AG10803 (cell line): ENCODE measurements around a stretch of chr6.

- RRBS = no CpG with 5 or more reads among the region's 10 CpGs
Measured at GRCh38 chr6:154592253-154592947, 81.9 kb upstream of the CNKSR3 start.

- RRBS = no CpG with 5 or more reads among the region's 5 CpGs
Measured at GRCh38 chr6:154653734-154654233, 79.4 kb upstream of the SCAF8 start.

DNA sequence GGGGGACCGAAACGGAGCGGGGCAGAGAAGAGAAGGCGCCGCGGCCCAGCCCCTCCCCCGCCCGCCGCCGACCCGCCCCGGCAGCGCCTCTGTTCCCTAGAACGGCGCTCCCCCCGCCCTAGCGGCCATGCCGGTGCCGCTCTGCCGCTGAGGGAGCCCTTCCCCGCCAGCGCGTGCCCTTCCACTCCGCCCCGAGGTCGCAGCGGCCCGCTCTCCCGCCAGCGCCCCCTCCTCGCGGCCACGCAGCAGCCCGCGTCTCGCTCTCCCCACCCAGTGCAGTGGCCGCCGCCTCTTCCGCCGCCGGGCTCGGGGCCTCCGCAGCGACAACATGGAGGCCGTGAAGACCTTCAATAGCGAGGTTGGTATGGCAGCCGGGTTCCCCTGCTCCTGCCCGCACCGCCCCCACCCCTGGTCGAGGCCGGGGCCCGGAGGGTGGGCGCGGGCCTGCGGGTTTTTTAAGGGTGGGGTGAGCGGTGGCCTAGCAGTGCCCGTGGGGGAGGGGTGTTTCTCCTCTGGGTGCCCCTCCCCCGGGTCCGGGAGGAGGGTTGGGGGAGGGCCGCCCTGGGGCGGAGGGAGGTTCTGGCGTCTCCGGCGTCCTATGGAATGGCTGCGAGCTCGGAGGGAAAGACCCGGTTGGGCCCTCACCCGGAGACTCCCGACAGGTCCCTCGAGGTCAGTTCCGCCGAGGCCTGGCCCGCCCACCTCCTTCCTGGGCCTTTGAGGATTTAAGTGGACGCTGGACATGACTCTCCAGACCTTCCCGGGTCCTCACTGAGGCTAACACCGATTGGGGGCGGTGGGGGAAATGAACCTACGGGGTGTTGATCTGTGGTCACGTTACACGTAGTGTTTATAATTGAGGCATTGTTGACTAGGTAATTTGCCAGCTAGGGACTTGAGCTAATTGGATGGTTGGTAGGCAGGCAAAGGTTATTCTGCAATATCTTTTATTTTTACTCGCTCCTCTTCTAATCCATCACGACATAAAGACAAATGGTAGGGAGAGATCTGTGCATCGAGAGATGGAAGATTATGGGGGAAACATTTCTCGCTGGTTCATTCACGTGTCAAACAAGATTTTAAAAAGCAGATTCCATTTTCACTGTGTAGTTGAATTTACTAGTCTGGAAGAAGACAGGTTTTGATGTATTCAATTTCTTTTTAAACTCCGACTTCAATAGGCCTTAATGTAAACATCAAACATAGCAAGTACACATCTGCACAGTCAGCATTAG, 774 bp downstream of the SCAF8 start:
- RRBS = 2% methylated on average over 33 of the region's 86 CpGs

GRCh38 chr6:154771615-154772099, 38.4 kb downstream of the SCAF8 start:
- RRBS = no CpG with 5 or more reads among the region's 6 CpGs

GRCh38 chr6:154807666-154809069, 75.0 kb downstream of the SCAF8 start:
- RRBS = no CpG with 5 or more reads among the region's 10 CpGs

- RRBS = no CpG with 5 or more reads among the region's 2 CpGs
Measured at GRCh38 chr6:154820087-154820435, 86.8 kb downstream of the SCAF8 start.

- RRBS = no CpG with 5 or more reads among the region's 8 CpGs
Measured at GRCh38 chr6:154872283-154872785, 122.8 kb upstream of the TIAM2 start.

DNA sequence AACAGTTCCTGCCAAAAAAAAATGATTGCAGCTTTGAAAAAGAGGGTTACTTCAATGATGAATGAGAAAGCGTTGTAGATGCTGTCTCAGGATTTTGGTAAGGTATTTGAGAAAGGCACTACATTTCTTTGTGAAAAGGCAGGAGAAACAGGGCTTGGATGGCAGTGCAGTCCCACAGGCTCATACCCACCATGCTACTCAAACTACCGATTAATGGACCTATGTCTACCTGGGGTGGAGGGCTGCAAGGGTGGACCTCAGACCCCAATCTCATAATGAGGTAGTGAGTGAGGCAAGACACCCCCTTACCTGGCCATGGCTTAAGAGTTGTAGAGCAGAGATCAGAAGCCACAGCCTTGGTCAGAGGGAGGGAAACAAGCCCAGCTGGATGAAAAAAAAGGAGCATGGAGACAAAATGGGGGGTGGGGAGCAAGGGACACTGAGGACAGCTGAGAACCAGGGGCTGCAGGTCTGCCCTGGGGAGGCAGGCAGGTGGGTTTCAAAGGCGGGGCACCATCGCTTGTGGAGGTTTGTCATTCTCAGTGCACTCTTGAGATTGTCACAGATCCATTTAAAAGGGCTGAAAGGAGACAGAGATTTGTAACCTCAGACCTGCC, 105.7 kb upstream of the TIAM2 start:
- RRBS = no CpG with 5 or more reads among the region's 4 CpGs

DNA sequence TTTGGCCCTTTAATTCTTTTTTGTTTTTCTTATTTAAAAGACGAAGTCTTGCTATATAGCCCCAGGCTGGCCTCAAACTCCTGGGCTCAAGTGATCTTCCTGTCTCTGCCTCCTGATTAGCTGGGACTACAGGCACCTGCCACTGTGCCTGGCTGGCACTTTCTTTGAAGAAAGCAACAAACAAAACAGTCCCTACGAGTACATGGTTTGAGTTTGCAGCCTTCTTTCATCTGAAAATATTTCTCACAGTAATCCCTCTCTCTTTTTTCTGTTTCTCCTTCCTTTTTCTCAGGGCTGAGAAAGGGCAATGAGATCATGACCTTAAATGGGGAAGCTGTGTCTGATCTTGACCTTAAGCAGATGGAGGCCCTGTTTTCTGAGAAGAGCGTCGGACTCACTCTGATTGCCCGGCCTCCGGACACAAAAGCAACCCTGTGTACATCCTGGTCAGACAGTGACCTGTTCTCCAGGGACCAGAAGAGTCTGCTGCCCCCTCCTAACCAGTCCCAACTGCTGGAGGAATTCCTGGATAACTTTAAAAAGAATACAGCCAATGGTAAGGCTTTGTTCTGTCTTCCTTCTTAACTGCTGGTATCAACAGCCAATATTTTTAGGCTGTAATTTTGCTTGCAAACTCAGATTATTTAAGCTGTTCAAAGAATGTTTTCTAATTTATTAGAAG, 80.7 kb upstream of the CLDN20 start:
- RRBS = no CpG with 5 or more reads among the region's 6 CpGs

- RRBS = no CpG with 5 or more reads among the region's 8 CpGs
Measured at GRCh38 chr6:155185576-155186029, 78.2 kb upstream of the CLDN20 start.

- RRBS = no CpG with 5 or more reads among the region's 8 CpGs
Measured at GRCh38 chr6:156698058-156698813, 78.9 kb upstream of the ARID1B start.

DNA sequence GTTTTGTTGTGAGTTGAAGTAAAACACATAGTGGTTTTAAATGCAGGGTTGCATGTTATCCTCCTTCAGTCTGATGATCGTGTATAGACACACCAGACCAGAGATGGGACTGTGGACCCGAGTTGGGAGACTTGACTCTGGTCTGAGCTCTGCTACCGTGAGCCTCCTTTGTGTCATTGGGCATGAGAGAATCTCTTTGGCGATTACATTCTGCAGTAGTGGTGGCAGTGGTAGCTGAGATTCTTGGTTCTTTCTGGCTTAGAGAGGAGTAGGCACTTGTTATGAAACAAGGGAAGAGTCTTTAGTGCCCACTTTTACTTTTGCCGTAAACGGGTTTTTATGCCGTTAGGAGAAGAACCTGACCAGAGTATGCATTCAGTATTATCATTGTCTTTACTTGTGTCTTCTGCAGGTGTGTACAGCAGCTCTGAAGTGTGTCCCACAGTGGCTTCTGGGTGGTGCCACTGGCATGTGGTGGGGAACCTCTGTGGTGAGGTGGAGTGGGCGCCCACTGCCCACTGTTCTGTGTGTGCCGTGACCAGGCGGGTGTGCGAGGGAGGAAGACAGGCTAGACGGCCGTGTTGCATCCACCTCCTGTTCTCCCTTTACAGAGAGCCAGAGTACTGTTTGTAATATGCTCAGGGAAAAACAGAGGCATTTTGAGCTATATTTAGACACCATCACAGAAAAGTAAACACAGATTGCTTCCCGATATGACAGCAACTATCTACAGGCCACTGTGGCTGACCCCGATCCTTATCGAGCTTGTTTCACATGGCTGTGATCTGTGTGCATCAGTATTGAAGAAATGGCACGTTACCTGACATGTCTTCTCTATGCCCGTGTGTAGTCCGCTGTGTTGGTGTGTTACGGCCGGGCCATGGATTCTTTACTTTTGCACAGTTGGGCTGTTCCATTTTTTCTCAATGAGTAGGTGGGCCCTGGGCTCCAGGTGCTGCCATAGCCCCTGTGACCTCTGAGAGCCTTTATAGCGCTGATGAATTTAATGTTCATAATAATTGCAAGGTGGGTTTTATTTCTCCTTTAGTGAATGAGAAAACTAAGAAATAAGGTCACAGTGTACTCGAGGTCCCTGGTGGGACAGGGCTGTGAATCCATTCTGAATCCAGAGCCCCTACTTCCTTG, 45.5 kb downstream of the ARID1B start:
- RRBS = no CpG with 5 or more reads among the region's 23 CpGs

DNA sequence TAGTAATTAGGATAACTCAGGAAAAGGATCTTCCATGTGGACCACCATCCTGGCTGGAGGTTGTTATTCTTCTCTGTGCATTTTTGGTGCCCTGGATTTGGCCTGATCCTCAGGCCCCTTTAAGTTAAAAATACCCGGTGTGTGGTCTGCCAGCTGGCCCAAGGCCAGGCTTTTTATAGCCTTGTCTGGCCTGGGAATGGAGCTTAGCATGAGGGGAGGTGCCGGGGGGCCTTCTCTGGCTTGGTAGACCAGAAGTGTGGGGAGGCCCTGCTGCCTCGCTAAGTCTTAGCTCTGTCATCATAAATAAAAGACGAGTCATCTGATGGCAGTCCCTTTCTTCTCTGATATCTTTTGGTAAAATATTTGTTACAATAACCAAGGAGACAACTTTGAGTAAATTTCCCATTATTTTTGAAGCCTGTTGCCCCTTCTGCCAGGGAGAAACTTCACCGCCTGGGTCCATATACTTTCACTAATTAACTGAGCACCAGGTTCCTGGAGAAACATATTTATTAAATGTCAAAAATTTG, 71.4 kb downstream of the ARID1B start:
- RRBS = 50% methylated on average over 2 of the region's 5 CpGs

DNA sequence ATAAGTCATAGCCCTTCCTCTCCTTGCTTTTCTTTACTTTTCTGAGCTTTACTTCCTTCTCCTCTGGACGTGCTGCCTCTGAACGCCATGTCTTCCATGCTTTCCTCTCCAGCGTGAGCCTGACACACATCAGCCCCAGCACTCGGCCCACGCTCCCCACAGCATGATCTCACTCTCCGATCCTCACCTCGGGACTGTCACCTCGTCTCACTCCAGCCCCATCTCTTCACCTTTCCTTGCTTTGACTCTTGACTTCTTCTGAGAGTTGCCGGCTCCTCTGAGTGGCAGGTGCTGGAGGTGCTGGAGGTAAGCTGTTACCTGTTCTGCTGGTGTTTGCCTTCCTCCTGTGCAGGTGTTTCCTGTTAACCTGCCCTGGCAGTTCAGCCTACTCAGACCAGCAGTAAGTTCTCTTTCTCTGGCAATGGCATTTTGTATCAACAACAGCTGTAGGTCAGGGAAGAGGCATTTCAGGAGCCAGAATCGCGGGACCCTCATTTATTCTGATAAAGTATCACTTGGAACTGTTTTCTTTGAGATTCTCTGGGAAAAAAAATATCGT, 106.4 kb downstream of the ARID1B start:
- RRBS = no CpG with 5 or more reads among the region's 12 CpGs

GRCh38 chr6:157022169-157022467, 244.9 kb downstream of the ARID1B start:
- RRBS = no CpG with 5 or more reads among the region's 14 CpGs

DNA sequence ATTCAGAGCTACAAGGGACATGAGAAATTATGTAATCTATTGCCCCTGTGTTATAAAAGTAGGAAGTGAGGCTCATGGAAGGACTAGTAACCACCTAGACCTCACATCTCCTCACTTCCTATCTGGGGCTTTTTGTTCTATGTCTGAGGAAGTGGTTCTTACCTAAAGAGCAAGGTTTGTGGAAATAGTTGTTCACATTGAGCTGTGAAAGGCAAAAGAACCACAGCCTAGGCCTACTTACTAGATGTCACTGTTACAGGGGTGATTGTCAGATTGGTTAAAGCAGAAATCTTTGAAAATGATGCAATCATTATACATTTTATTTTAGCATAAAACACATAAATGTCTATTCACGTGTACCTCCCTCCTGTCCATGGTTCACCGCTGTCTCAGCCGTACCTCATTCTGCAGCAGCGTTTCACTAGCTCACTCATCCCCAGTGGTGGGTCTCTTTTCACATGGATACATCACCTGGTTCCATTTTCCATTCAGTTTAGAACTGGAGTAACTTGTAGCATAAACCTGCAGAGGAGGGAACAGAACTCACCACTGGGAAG, 268.8 kb downstream of the TMEM242 start:
- RRBS = no CpG with 5 or more reads among the region's 4 CpGs

- RRBS = no CpG with 5 or more reads among the region's 9 CpGs
Measured at GRCh38 chr6:157062317-157062839, 260.9 kb downstream of the TMEM242 start.

GRCh38 chr6:157099943-157100592, 223.3 kb downstream of the TMEM242 start:
- RRBS = no CpG with 5 or more reads among the region's 7 CpGs

DNA sequence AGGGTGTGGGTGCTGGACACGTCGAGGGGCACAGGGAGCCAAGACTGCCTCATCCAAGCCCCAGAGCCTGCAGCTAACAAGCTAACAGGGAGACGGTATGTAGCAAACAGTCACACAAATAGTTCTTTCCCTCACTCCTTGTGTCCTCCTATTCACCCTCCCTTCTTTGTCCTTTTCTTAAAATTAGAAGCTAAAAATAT, 97.6 kb downstream of the TMEM242 start:
- RRBS = no CpG with 5 or more reads among the region's 3 CpGs

- RRBS = no CpG with 5 or more reads among the region's 22 CpGs
Measured at GRCh38 chr6:157239621-157240330, 83.5 kb downstream of the TMEM242 start.